ENCODE measurements around a stretch of chr5.

GRCh38 chr5:172840016-172840726 lies 6.1 kb downstream of the ERGIC1 start:
- PRO-cap, result no peak
- RAMPAGE, long total RNA, 4 experiments, result no peak in any of the 4 experiments

DNA sequence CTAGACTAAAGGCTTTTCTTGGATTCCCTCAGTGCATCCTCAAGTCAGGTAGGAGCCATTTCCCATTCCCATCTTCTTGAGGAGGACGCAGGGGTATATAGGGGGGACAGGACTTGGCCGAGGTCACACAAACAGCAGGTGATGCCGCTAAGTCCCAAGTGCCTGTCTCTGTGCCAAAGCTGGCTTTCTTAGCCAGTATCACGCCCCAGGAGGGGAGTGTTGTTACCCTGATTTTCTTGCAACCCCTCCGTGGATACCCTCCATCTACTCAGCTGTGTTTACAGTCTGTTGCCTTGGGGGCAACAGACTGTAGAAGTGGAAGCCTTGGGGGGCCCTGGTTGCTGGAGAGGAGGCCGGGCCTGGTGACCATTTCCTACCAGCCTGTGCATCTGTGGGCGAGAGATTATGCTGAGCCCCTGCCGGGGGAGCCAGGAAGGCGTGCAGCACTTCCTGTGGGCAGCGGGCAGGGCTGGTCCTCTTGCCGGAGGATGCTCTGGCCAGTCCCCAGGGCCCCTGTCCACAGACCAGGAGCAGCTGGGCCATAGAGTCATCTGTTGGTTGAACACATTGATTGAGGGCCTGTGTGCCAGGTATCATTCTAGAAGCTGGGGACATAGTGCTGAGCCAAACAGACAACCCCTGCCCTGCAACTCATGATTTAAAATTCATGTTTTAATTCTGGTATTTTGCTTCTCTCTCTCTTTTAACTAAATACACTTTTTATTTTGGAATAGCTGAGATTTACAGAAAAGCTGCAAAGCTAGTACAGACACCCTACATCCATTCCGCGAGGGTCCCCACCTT lies 11.1 kb downstream of the ERGIC1 start:
- PRO-cap, result no peak
- RAMPAGE, long total RNA, 4 experiments, result no peak in any of the 4 experiments

- PRO-cap, result no peak
- RAMPAGE, long total RNA, 4 experiments, result no peak in any of the 4 experiments
These were observed 20.9 kb downstream of the ERGIC1 start for GRCh38 chr5:172854886-172855443.

DNA sequence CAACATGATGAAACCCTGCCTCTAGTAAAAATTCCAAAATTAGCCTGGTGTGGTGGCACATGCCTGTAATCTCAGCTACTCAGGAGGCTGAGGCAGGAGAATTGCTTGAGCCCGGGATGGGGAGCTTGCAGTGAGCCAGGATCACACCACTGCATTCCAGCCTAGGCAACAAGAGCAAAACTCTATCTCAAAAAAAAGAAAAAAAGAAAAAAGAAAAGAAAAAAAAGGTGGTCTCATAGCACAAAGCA lies 38.5 kb downstream of the ERGIC1 start:
- PRO-cap, result no peak
- RAMPAGE, long total RNA, 4 experiments, result no peak in any of the 4 experiments

- PRO-cap, result no peak
- RAMPAGE, long total RNA, 4 experiments, result no peak in any of the 4 experiments
These were observed 53.7 kb upstream of the RPL26L1 start for GRCh38 chr5:172905531-172905986.

GRCh38 chr5:172918306-172918743 lies 40.9 kb upstream of the RPL26L1 start:
- PRO-cap, result no peak
- RAMPAGE, long total RNA, 4 experiments, result no peak in any of the 4 experiments

- PRO-cap, result no peak
- RAMPAGE, long total RNA, 4 experiments, result no peak in any of the 4 experiments
These were observed 19.0 kb upstream of the RPL26L1 start for GRCh38 chr5:172940059-172940857.

GRCh38 chr5:172951946-172952682 lies 7.1 kb upstream of the RPL26L1 start:
- PRO-cap, result no peak
- RAMPAGE, long total RNA, 4 experiments, result no peak in any of the 4 experiments

DNA sequence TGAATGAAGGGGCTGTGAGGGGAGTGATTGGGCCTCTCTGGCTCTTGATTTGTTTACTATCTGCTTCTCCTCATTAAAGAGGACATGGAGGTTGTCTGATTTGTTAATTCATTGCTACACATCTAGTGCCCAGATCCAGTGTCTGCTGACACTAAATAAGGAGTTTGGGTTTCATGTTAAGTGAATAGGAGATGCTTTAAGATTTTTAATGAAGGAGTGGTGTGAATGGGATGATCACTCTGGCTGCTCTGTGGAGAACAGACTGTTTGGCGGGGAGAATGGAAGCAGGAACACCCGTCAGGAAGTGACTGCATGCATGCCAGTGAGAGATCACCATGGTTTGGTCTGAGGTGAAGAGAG lies 19.7 kb downstream of the ATP6V0E1 start:
- PRO-cap, result no peak
- RAMPAGE, long total RNA, 4 experiments, result start-site peak on the plus strand in 1 of 4 experiments, centred at position 273 of the sequence, 14 reads per replicate

DNA sequence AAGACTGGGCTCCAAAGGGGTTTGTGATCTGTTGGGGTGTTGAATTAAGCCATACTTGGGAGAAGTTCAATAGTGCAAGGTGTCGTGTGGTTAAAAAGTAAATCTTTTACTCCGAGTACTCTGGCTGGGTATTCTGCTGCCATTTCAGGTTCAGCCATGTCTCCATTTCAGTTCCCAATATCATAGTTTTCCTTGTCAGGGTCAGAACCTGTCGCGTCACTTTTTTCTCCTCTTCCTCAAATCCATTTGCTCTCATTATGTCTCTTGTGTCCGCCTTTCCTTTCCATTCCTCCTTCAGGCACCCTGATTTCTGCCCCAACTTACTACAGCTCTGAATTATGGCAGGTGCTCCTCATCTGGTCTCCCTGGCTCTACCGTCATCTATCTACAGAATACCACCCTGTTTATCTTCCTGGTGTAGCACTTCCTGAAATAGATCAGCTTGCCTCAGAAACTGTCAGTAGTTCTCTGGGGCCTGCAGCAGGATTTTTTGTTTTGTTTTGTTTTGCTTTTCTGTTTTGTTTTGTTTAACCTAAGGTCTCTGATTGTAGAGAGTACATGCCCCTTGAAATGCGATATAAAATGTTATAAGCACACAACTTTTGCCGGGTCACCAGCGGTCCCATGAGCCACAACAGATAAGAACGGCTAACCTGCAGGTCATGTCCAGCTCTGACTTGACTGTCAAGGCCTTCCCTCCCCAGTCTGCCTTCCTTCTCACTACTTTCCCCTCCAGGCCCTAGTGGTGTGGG lies 26.8 kb upstream of the CREBRF start:
- PRO-cap, result no peak
- RAMPAGE, long total RNA, 4 experiments, result no peak in any of the 4 experiments

DNA sequence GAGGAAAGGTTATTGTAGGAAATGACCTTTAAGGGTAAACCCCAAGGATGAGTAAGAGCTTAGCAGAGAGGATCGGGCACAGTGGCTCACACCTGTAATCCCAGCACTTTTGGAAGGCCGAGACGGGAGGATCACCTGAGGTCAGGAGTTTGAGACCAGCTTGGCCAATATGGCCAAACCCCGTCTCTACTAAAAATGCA lies 16.1 kb upstream of the CREBRF start:
- PRO-cap, result no peak
- RAMPAGE, long total RNA, 4 experiments, result no peak in any of the 4 experiments

GRCh38 chr5:173065203-173065610 lies 9.1 kb downstream of the CREBRF start:
- PRO-cap, result no peak
- RAMPAGE, long total RNA, 4 experiments, result no peak in any of the 4 experiments

- PRO-cap, result no peak
- RAMPAGE, long total RNA, 4 experiments, result no peak in any of the 4 experiments
These were observed 7.7 kb upstream of the NKX2-5 start for GRCh38 chr5:173242513-173243200.

DNA sequence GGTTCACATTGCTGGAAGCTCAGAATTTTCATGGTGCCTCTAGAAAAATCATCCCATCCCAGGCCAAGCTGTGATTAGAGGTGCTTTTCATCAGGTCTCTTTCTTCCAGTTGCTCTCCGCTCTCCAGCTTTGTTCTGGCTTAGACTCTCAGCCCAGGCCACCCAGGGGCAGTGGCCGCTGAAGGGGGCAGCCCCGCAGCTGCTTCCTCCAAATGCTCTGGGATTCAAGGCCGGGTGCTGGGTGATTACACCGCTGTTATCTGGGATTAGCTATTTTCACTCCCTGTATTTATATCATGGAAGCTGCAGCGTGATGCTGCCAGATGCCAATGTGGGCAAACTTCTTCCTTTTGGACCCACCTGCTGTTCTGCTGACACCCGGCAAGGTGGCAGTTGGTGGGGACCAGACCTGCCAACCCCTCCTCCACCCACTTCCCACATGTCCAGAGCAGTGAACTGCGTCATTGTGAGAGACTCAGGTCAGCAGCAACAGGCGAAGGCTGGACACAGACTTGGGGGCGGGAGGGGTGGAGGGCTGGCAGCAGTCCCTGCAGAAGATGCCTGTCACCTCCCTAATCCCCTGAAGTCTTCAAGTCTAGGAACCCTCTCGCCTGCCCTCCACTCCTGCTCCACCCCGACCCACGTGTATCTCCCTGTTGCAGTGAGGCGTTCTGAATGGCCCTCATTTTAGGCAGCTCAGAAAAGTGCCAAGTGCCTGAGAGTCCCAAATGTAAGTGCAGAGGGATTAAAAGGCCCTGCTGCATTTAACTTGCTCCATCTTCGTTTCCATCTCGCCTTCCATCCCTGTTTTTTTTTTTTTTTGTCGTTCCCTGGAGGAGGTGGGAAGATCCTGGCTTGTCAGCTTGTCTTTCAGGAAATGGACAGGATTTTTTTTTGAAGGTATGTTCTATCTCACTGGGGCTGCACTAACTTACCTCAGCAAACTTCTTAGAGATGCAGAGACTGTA lies 34.0 kb upstream of the NKX2-5 start:
- PRO-cap, result no peak
- RAMPAGE, long total RNA, 4 experiments, result no peak in any of the 4 experiments

DNA sequence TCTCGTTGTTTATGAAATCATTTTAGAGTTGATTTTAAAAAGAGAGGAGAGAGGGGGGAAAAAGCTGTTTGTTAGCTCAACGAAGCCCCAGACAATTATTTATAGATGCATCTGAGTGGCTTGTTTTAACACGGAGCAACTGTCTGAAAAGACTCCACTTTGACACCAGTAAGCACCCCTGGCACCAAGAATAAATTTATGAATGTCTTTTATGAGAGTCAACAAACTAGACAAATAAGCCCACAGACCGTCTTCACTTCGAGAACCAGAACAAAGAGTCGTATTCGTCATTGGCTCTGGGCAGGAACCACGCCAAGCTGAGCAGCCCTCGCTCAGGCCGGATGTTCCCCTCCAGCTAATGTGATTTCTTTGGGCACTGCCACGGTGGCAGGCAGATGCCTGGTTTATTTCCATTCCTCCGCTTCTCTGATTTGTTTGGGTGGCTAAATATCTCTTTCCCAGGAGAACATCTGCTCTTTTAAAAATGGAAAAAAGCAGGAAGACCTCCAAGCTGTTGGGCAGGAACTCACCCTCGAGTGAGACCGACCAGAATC lies 91.9 kb upstream of the STC2 start:
- PRO-cap, result no peak
- RAMPAGE, long total RNA, 4 experiments, result no peak in any of the 4 experiments

GRCh38 chr5:173423220-173423930 lies 95.2 kb upstream of the STC2 start:
- PRO-cap, result no peak
- RAMPAGE, long total RNA, 4 experiments, result no peak in any of the 4 experiments

GRCh38 chr5:173600775-173601115 lies 15.7 kb downstream of the BOD1 start:
- PRO-cap, result no peak
- RAMPAGE, long total RNA, 4 experiments, result no peak in any of the 4 experiments

DNA sequence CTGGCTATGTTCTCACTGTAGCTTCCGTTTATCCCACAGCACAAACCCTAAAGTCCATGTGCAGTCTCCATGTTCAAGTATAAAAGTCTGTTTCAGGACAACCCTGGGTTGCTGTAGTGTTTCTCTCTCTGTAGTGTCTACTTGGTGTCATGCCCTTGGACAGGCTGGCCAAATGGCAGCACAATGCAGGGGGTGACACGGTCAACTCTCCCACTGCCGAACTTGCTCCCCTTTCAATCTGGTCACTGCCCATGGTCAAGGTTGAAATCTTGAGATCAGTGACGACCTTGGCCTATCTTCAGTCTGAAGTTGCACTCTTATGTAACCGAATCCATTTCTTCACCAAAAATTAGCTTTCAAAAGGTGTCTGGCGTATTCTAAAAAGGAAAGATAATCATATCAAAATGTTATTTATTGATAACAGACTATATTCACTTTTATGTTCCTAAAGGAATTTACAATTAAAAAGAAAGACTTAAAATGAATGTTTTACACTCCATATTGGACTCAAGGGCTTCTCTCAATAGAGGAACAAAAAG lies 8.5 kb downstream of the BOD1 start:
- PRO-cap, result no peak
- RAMPAGE, long total RNA, 4 experiments, result no peak in any of the 4 experiments

DNA sequence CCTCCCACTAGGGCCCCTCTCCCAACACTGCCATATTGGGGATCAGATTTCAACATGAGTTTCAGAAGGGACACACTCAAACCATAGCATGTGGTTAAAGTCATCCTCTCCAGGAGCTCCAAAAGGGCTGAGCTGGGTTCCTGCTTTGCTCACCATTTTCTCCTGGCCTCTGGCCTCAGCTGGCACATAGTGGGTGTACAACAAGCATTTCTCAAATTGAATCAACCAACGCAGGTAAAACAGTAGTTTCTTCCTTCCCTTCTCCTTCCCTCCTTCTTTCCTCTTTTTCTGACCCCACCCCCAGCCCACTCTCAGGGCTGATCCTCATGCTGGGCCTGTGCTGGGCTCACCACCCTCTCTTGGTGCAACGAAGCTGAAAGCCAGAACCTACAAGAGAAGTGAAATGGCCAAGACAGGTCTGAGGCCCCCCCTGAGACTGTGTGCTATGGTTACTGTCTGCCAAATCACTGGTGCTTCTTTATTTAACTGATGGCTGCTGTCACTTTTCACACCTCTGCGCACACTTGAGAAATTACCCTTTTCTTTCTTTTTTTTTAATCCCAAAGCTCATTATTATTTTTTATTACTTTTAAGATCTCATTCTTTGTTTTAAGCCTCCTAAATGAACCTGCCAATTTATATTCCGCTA lies 53.0 kb upstream of the BOD1 start:
- PRO-cap, result no peak
- RAMPAGE, long total RNA, 4 experiments, result no peak in any of the 4 experiments

- PRO-cap, result no peak
- RAMPAGE, long total RNA, 4 experiments, result no peak in any of the 4 experiments
These were observed 90.9 kb upstream of the BOD1 start for GRCh38 chr5:173707159-173707951.